Breast (tissue), 4 donors: Measurements from ENCODE around the genes ETV7 and RAB44.

GRCh38 chr6:36241446-36242251 is 28.2 kb upstream of the PNPLA1 start:
- PRO-cap, 3 experiments = no peak in any of the 3 experiments
- RRBS = no CpG with 5 or more reads among the region's 15 CpGs

DNA sequence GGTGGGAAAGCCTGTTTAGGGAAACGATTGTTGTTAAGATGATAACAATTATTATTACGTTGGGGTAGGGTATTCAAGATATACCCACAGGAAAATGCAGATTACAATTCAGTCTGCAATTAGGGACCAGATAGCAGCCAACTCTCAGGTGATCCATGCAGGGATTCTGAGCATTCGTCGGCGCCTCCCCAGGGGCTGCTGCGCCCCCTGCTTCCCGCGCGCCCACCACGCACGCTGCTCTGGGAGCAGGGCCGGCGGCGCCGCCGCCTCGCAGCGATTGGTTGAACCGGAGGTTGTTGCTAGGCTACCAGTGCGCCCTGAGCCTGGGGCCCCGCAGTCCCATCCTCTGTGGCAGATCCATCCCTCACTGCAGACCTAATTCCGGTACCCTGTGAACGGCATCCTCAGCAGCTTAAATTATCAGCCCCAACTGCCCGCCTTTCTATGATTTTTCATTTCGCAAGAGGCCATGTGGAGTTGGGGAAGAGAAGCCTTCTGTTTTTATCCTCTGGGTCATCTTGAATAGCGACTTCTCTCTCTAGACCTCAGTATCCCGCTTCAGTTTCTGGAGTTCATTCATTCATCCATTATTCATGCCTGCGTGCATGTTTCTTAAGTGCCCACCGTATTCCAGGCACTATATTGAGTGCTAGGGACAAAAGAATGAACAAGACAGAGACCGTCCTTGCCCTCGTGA is 15.3 kb downstream of the PNPLA1 start:
- PRO-cap, 3 experiments = no peak in any of the 3 experiments
- RRBS = 5% methylated on average over 3 of the region's 31 CpGs

- PRO-cap, 3 experiments = no peak in any of the 3 experiments
- RRBS = no CpG with 5 or more reads among the region's 14 CpGs
These were observed 2.9 kb downstream of the BNIP5 start for GRCh38 chr6:36333797-36334272.

- PRO-cap, 3 experiments = no peak in any of the 3 experiments
- RRBS = no CpG with 5 or more reads among the region's 6 CpGs
These were observed 21.8 kb upstream of the BNIP5 start for GRCh38 chr6:36358210-36359191.

GRCh38 chr6:36363467-36364012 is 23.9 kb downstream of the ETV7 start:
- PRO-cap, 3 experiments = no peak in any of the 3 experiments
- RRBS = no CpG with 5 or more reads among the region's 11 CpGs

- PRO-cap, 3 experiments = peak in 1 of 3 experiments; most common plus-strand start chr6:36387777 (in 1); most common minus-strand start chr6:36387649 (in 1)
- RRBS = 5% methylated on average over 24 of the region's 54 CpGs
These were observed at the start of gene ETV7 for GRCh38 chr6:36387454-36388141. Gene ETV7 (minus strand): TSS chr6:36387669.

GRCh38 chr6:36510084-36510582 is 37.1 kb downstream of the STK38 start:
- PRO-cap, 3 experiments = no peak in any of the 3 experiments
- RRBS = no CpG with 5 or more reads among the region's 6 CpGs

GRCh38 chr6:36599906-36600263 is 5.7 kb downstream of the SRSF3 start:
- PRO-cap, 3 experiments = no peak in any of the 3 experiments
- RRBS = no CpG with 5 or more reads among the region's 12 CpGs

DNA sequence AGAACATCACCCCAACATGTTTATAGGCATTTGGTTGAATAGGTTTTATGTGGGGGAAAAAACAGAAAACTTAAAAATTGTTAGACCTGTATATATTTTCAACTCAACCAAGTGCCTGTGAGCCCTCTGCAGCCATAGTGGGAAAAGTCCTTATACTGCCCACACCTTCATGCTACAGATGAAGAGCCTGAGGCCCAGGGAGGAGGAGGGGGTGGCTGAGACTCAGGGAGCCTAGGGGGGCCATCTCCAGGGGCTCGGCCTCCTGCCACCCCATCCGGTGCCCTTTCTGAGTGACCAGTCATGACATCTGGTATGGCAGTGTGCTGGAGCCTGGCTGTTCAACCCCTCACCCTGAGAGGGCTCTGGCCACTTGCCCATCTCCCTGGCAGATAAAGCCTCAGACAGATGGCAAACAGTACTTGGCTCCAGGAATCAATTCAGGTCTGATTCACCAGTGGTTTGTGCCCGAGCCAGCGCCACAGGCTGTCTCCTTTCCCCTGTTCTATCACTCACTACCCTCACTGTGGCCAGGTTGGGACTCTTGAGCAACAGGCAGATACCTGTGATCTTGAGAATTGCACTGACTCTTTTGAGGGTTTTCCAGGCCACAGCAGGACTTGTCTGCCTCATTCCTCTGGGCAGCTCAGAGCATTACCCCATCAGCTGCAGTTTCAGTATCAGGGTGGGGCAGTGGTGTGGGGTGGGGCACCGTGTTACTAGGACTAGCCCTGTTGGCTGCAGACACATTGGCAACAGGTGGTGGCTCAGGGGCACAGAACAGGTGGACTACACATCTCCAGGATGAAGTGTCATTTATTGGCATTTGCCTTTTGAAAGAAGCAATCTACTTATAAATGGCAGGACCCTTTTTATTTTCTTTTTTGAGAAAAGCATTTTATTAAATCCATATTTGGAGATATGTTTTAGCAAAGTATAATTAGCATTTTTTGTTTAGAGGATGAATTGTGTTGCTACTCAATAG is 22.9 kb downstream of the SRSF3 start:
- PRO-cap, 3 experiments = no peak in any of the 3 experiments
- RRBS = no CpG with 5 or more reads among the region's 5 CpGs

DNA sequence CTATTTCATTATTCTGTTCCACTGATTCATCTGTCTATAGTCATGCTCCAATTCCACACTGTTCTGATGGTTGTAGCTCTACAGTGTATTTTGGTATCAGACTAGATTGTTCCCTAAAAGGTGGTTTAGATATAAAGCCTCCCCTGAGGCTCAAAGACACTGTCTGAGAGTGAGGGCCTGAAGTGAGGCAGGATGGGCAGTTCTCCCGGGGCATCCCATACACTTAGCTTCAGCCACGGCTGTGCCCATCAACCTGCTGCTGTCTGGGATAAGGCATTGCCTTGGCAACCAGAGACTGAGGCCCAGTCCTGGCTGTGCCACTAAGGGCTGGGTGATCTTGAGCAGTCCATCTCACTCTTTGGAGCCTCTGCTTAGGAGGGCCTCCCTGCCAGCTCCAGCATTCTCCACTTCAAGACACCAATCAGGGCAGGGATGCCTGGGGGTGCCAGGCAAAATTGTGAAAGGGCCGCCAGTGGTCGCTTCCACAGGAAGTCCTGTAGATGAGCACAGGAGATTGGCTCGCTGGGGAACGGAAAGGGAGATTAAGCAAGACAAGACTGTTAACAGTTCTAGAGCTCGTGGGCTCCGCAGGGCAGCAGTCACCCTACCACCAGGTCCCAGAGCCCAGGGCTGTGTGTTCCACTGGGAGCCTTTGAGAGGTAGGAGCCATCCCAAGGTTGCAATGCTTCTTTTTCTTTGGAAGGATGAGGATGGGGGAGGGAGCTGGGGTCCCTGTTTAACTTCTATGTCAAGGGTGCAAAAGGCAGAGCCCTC is at the start of gene RAB44:
Gene RAB44 (plus strand): TSS at position 570 of the 774 bp plus-strand sequence.
- PRO-cap, 3 experiments = peak in 1 of 3 experiments; most common plus-strand start position 572 of the sequence (in 1)
- RRBS = no CpG with 5 or more reads among the region's 8 CpGs

- PRO-cap, 3 experiments = no peak in any of the 3 experiments
- RRBS = no CpG with 5 or more reads among the region's 16 CpGs
These were observed 16.4 kb downstream of the CPNE5 start for GRCh38 chr6:36822689-36823376.

GRCh38 chr6:36944493-36944917 is 10.0 kb upstream of the PI16 start:
- PRO-cap, 3 experiments = no peak in any of the 3 experiments
- RRBS = no CpG with 5 or more reads among the region's 5 CpGs

DNA sequence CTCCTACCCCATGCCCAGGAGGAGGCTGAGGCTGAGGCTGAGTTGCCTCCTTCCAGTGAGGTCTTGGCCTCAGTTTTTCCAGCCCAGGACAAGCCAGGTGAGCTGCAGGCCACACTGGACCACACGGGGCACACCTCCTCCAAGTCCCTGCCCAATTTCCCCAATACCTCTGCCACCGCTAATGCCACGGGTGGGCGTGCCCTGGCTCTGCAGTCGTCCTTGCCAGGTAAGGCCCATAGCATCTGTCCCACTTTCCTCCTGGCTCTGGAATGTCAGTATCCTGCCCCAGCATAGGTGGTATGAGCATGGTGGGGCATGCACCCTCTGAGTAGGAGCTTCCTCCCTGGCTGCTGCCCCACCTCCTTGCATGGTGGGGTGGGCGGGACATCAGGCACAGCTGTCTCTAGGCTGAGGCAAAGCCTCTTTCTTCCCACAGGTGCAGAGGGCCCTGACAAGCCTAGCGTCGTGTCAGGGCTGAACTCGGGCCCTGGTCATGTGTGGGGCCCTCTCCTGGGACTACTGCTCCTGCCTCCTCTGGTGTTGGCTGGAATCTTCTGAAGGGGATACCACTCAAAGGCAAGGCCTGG is 8.9 kb downstream of the PI16 start:
- PRO-cap, 3 experiments = no peak in any of the 3 experiments
- RRBS = no CpG with 5 or more reads among the region's 9 CpGs

DNA sequence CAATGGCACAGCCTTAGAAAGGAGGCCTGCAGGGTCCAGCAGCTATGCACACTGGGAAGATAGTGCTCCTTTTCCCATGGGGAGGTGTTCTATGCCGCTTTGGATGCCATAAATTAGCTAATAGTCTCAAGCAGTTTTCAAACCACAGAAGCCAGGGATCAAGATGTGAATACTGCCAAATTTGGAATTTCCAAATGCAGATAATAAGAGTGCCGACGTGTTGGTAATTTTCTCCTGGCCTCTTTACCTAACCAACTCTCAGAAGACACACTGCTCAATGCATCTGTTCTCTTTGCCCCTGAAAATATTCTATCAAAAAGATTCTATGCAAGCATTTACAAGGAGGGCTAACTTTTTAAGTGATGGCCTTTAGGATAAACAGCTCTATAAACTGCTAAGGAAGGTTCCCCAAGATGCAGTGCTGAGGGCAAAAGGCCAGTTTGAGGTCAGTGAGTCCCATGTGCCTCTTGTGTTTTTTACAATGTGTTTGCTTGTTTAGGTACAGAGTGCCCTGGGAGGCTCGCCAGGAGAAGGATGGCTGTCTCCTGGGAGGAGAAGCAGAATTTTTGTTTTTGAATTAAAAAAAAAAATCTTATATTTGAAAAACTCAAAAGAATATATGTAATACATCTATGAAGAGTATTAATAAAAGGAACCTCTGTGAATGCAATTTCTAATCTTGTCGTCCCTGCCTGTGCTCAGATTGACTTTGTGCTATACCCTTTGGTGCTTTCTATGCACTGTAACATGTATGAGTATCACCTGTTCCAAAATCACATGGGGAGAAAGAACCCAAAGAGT is 12.9 kb downstream of the MTCH1 start:
- PRO-cap, 3 experiments = no peak in any of the 3 experiments
- RRBS = no CpG with 5 or more reads among the region's 5 CpGs

GRCh38 chr6:37033206-37033816 is 27.9 kb downstream of the FGD2 start:
- PRO-cap, 3 experiments = no peak in any of the 3 experiments
- RRBS = no CpG with 5 or more reads among the region's 13 CpGs

- PRO-cap, 3 experiments = no peak in any of the 3 experiments
- RRBS = no CpG with 5 or more reads among the region's 21 CpGs
These were observed 45.8 kb downstream of the FGD2 start for GRCh38 chr6:37051058-37051815.

DNA sequence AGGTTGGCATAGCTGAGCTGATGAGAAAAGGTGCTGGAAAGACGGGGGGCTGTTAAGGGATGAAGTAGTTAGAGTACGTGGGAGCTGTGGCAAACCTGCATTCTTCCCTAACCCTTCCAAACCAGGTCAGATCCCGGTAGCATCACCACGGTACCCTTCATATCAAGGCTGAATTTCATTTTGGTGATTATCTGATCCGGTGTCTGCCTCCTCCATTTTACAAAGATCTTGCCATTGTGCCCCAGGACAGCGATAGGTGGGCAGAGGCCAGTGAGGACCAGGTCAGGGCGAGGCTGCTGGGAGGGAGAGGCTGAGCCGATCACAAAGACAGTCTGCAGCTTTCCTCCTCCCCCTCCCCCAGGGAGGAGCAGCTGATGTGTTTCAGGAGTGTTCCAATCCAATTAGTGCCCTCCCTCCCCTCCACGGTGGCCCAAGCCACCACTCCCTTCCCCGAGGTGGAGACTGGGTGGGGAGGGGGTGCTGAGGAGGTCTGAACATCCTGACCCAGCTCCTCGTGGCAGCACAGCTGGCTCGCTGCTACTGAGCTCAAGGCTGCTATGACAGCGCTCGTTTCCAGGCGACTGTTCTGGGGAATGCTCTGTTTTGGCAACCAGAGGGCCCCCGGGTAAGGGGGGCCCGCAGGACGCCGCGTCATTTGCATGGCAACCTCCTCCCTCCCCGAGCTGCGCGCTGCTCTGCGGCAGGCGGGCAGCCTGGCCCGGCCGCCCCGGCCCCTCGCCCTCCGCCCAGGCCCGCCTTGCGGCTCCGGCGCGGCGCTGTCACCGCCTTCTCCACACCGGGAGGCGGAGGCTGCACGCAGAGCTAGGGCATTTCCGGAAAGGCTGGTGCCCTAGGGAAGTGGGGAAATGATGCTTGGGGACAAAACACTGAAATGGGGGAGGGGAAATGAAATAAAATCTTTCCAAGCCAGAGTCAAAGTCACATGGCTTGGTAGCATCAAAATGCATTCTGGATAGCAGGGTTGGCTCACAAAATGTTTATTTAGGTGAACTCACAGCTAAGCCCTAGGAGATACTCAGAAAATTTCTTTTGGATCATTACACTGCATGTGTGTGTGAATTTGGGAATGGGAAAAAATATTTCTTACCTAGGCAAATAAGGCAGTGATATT is 67.5 kb upstream of the PIM1 start:
- PRO-cap, 3 experiments = peak in 3 of 3 experiments; most common plus-strand start position 665 of the sequence (in 1); most common minus-strand start position 750 of the sequence (in 2)
- RRBS = 7% methylated on average over 20 of the region's 41 CpGs

DNA sequence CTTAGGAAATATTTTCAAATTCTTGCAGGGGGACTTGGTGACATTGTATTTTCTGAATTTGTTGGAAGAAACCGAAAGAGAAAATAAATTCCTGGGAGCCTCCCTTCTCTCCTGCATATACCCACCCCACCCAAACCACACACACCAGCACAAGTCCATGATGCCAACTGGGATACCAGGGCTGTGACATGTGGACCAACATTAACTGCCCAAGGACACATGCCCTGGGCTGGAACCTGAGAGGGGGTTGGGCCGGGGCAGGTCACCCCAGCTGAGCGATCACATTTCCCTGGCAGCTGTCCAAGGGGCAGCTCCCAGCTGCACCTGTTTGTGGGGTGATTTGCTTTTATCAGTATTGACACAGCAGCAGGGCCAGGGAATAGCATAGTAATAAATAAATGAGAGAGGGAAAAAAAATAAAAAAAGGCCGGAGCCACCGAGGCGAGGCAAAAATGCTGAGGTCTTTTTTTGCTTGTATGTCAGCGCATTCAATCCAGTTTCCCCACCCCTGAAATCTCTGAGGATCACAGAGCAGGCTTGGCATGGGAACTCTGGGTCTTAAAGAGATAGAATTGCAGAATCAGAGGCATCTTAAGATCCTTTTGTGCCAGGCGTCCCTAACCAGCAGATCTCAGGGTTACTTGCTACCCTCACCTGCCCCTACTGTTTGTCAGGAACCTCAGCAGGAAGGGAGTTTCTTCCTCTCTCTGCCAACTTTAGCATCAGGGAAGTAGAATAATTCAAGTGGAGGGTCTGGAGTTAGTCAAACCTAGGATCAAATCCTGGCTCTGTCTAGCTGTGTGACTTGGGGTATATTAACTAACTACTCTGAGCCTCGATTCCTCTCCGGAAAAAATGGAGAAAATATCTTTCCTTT is 66.5 kb upstream of the PIM1 start:
- PRO-cap, 3 experiments = no peak in any of the 3 experiments
- RRBS = no CpG with 5 or more reads among the region's 10 CpGs

- PRO-cap, 3 experiments = no peak in any of the 3 experiments
- RRBS = no CpG with 5 or more reads among the region's 4 CpGs
These were observed 64.5 kb upstream of the PIM1 start for GRCh38 chr6:37105466-37105853.

GRCh38 chr6:37175846-37176381 is 6.0 kb downstream of the PIM1 start:
- PRO-cap, 3 experiments = no peak in any of the 3 experiments
- RRBS = no CpG with 5 or more reads among the region's 18 CpGs